Iris pigment epithelial cell (primary cell): Measurements from ENCODE around the genes SCAMP5 and GOLGA6D.

DNA sequence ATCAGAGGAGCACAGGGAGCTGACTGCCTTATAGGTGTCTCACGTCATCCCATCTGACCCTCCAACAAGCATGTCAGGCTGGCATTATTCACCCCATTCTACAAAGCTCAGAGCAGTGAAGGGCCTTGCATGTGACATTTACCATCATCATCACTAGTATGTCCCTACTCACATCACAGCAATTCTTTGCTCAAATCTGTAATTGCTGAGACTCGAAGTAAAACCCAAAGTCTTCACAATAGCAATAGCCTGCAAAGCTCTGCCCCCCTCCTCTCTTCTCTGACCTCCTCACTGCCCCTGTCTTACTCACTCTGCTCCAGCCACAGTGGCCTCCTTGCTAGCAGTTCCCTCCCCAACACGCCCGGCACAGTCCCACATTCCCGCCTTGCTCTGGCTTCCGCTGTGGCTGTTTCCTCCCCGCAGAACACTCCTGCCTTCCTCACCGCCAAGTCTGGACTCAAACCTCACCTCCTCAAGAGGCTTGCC lies 629 bp upstream of the MPI start:
- RRBS, result no CpG with 5 or more reads among the region's 8 CpGs

DNA sequence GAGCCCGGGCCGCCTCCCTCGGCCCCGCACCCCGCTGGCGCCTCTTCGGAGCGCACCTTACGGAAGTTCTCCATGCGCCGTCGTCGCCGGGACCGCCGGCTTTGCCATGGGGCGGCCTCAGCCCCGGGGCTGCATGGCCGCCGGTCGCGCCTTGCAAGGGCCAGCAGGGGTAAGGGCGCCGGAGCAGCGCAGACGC lies 164 bp downstream of the RPP25 start:
- RRBS, result 2% methylated on average over 14 of the region's 26 CpGs

- RRBS, result 10% methylated on average over 3 of the region's 66 CpGs
Observed at GRCh38 chr15:74994997-74995761, at the start of gene SCAMP5. Gene SCAMP5 (plus strand): TSS chr15:74995563.

GRCh38 chr15:75025127-75025989 lies 2.0 kb downstream of the PPCDC start:
- RRBS, result no CpG with 5 or more reads among the region's 6 CpGs

DNA sequence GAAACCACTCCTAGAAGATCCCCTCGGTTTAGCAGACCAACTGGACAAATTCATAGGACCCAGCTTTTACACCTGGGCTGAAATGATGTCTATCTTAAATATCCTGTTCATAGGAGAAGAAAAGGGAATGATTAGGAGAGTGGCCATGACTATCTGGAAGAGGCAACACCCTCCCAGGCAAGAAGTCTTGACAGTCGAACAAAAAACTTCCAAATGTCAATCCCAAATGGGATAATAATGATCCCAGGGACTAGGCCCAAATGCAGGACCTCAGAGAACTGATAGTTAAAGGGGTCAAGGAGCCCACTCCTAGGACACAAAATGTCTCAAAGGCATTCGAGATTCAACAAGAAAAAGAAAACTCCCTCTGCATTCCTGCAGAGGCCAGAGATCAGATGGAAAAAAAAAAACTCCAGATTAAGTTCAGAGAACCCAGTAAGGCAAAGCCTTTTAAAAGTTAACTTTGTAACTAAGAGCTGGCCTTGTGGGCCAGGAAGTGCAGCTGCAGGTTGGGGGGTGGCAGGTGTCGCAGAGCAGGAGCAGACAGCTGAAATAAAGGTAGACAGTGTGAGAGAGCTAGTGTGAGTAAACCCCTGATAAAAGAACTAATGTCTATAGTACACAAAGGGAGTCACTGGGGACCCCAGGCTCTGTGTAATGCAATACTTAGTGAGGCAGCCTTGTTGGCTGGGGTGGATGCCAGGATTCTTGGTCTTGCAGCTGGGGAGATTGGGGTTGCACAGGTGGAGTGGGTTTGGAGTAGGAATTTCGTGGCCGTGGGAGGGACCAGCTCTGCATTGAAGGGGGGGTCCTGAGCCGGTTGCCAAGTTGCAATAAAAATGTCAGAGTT lies 41.9 kb downstream of the PPCDC start:
- RRBS, result no CpG with 5 or more reads among the region's 7 CpGs

DNA sequence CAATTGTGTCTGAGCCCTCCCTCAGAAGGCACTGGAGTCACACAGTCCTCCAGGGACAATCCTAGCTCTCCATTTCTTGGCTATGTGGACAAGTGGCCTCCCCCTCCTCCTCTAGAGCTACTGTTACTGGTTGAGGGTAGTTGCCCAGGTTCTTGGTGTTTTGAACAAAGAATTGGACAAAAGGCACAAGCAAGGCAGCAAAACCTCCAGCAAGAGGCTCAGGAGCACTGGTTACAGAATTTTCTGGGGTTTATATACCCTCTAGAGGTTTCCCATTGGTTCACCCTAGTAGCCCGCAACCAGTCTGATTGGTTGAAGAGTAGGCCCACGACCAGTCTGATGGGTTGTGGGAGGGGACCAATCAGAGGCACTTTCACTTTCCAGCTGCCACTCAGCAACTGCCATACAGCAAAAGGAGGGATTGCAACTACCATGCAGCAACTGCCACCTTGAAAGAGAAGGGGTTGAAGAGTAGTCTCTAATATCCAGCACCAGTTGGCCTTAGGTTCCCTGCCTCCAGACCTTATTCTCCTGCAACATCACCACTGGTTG lies 3.1 kb upstream of the C15orf39 start:
- RRBS, result no CpG with 5 or more reads among the region's 2 CpGs

DNA sequence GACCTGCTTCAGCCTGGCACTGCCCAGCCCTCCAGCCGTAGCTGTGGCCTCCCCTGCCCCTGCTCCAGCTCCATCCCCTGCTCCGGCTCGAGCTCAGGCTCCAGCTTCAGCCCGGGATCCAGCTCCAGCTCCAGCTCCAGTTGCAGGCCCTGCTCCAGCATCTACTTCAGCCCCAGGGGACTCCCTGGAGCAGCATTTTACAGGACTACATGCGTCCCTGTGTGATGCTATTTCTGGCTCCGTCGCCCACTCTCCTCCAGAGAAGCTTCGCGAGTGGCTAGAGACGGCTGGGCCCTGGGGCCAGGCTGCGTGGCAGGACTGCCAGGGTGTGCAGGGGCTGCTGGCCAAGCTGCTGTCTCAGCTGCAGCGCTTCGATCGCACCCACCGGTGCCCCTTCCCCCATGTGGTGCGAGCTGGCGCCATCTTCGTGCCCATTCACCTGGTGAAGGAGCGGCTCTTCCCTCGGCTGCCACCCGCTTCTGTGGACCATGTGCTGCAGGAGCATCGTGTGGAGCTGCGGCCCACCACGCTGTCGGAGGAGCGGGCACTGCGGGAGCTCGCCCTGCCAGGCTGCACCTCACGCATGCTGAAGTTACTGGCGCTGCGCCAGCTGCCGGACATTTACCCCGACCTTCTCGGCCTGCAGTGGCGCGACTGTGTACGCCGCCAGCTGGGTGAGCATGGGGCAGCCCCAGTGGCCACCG lies 6.6 kb downstream of the C15orf39 start:
- RRBS, result 72% methylated on average over 4 of the region's 39 CpGs

DNA sequence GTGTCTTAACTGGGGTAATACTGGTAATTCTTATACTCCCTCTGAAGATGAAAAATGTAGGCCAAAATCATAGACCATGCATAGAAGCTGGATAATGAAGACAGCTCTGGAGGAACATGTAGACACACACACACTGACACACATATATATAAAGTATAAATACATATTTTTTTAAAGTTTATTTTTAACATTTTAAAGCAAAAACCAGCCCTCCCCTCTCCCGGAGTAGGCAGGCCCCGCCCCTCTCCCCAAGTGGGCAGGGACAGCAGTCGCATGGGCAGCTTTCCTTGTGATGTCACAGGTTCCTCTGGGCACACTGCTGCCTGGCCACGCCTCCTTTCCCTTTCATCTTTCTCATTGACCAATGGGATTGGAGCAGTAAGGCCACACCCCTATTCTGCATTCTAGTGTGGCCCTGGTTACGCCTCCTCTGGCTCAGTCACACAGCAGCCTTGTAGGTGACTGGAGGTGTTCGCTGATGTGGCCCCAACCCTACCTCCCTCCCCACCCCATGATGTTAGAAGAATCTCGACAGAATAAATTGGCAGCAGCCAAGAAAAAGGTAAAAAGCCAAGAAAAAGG lies at the start of gene GOLGA6D:
Gene GOLGA6D (plus strand): TSS at position 438 of the 582 bp plus-strand sequence.
- RRBS, result no CpG with 5 or more reads among the region's 7 CpGs

- RRBS, result no CpG with 5 or more reads among the region's 6 CpGs
Observed at GRCh38 chr15:75386076-75386399, 17.6 kb upstream of the MAN2C1 start.

DNA sequence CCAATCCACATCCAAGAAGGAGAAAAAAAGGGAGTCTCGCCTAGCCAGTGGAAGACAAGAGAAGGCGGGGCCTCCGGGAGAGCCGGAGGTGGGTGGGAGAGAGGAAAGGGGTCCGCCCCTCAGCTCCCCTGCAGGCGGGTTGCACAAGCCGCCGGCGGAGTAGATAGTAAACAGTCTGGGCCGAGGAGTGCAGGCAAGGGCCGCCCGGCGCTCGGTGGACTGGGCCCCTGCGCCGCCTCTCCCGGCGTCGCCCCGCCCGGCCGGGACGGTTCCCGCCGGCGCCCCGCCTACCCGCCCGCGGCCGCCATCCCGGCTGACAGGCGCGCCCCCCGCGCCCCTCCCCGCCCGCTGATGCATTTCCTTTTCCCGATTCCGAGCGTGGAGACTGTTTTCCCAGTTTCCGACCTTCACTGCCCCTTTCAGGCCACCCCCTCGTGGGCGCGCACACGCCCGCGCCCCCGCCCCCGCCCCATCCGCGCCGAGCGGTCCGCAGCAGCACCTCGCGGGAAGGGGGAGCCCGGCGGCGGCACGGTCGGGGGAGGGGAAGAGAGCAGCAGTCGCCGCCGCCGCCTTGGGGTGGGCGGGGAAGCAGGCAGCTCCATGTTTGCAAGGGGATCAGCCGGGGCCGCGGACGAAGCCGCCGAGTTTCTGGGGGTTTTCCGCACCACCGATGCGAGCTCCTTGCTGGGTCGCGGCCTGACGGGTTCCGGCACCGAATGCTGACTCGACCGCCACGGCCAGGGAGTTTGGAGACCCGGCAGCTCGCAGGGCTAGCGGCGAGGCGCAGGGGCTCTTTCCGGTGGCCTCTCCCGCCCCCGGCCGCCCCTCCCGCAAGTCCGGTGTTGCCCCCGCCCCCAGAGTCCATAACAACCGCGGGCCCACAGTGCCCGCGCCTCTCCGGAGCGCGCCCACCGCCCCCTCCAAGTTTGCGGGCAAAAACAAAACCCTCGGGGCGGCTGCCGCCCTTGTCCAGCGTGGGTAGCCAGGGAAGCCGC lies 3.0 kb upstream of the SIN3A start:
- RRBS, result 2% methylated on average over 48 of the region's 110 CpGs

- RRBS, result no CpG with 5 or more reads among the region's 3 CpGs
Observed at GRCh38 chr15:75661524-75661876, 13.8 kb downstream of the SNX33 start.

DNA sequence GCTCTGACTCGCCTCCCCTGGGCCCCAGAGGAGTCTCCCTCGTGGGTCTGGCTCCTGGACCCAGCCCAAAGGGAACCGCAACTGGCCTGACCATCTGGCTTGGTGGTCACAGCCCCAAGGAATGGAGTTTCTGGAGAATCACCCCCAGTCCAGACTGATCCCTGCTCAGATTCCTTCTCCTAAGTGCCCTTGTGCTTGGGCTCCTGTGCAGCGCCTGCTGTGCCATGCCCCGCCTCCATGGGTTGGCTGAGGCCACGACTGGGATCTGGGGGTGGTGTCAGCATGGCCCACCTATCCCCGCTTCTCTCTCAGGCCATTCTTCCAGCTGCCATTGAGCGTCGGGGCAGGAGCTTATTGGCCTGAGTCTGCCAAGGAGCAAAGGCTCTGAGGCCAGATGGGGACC lies 19.1 kb downstream of the CSPG4 start:
- RRBS, result no CpG with 5 or more reads among the region's 9 CpGs

DNA sequence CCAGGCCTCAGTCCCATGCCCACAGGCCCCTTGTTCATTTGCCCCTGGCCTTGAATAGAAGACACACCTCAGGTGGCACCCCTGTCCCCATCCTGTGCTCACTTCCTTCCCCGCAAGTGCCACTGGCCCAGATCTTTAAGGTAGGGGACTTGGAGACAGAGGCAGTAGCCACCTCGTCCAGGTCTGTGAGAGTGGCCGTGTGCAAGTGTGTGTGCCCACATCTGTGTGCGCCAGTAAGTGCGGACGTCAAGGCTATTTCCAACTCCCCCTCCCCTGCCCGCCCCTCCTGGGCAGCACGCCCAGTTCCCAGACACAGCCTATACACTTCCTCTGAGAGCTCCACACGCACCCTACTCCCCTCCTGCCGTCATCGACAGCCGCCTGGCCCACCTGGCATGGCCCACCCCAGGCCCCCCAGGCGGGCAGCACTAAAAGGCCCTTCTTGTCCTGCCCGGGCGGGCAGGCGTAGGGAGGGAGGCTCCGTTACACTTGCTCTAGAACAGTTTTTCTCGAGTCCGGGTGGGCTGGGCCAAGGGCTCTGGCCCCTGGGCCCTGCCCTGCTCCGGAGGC lies 3.2 kb downstream of the CSPG4 start:
- RRBS, result no CpG with 5 or more reads among the region's 20 CpGs

DNA sequence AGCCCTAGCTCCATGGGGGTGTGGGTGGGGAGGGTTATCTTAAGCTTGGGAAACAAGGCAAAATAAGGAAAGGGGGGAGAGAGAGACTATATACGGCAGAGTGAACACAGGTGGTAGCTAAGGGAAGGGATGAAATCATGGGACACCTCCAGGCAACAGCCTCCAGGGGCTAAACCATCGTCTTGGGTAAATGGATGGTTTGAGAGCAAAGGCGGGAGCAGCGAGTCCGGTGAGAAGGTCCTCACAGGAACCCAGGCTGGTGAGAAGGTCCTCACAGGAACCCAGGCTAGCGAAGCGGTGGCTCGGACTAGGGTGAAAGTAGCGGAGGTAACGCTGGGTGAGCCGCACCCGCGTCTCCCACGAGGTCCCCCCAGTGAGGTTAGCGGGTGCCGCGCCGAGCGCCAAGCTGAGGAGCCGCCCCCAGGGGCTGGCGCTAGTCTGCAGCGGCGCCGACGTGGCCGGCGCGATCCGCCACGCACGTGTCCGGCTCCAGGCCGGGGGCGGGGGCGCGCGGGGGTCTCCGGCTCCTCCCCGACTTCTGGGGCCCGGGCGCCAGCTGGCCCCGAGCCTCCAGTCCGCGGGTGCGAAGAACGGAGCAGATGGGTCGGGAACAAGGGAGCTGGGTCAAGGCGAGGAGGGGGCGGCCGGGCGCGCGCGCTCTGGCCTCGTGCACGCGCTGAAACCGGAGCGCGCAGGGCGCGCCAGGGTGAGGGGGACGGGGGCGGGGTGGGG lies 441 bp upstream of the UBE2Q2 start:
- RRBS, result 1% methylated on average over 14 of the region's 64 CpGs

- RRBS, result no CpG with 5 or more reads among the region's 6 CpGs
Observed at GRCh38 chr15:76312763-76313210, 1.5 kb upstream of the ETFA start.

DNA sequence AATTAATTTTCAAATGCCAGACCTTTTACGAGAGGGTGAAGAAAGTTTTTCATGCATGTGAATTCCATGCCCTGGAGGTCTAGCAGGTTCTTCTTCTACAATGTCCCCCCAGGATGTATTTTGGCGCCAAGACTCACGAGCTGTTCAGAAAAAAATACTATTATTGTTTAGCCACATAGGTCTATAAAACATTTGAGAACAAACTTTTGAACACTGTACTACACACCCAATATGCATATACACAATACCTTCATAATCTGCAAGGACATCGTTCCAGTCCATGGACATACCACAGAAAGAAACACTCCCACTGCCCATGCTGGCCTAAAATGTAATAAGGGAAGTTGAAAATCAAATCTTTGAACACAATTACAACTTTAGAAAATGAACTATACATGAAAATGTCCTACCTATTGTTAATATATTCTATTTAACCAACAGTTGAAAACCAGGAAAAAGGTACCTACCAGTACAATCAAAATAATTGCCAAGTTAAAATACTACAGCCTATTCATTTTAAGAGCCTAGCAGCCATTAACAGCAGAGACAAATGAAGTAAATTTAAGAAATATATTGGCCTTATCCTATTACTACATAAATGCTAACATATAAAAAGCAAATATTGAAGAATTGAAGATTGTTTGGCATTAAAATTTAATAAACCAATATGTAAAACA lies 139.7 kb downstream of the SCAPER start:
- RRBS, result no CpG with 5 or more reads among the region's 4 CpGs

- RRBS, result no CpG with 5 or more reads among the region's 20 CpGs
Observed at GRCh38 chr15:76979365-76979784, 15.6 kb upstream of the PSTPIP1 start.

DNA sequence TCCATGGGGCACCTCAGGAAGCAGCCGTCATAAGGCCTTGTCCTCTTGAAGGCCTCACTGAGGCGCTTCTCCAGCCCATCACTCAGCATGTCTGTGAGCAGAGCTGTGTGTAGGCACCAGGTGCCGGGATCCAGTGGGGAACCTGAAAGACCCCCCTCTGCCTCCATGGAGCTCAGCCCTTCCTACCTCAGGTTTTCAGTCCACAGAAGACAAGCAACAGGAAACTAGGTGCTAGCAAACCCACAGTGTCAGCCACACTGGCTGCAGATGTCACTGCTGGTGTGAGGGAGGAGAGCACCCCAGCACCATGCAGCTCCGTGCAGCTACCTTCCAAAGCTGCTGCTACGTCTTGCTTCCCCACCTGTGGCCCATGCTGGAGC lies 17.9 kb downstream of the PSTPIP1 start:
- RRBS, result no CpG with 5 or more reads among the region's 5 CpGs

DNA sequence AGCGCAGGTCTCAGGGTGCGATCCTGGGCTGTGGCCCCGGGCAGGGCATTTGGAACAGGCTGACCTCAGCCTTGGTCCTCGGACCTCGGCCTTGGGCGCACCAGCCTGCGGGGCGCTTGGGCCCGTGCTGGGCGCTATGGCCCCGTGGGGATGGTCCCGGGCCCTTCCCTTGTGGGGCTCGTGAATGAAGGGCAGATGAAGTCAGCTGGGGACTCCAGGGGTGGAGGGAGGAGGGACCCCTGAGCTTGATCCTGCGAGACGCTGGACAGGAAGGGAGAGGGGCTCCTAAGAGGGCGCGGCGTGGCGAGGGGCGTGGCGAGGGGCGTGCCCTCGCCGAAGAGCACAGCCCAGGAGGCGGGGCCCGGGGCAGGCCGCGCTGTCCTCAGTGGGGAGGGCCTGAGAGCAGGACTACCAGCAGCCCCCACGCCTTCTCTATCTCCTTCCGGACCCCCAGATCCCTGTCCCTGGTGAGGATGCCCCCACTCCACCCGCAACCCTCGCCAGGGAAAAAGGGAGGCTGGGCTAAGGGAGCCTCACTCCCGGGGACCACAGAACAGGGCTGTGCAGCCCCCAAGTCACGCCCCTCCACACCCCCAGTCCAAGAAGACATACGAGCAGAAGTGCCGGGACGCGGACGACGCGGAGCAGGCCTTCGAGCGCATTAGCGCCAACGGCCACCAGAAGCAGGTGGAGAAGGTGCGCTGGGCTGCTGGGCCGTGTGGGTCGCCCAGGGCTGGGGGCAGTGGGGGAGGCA lies 33.2 kb downstream of the PSTPIP1 start:
- RRBS, result 4% methylated on average over 8 of the region's 48 CpGs